Vein endothelial cell (primary cell): ENCODE measurements around a stretch of chr22.

DNA sequence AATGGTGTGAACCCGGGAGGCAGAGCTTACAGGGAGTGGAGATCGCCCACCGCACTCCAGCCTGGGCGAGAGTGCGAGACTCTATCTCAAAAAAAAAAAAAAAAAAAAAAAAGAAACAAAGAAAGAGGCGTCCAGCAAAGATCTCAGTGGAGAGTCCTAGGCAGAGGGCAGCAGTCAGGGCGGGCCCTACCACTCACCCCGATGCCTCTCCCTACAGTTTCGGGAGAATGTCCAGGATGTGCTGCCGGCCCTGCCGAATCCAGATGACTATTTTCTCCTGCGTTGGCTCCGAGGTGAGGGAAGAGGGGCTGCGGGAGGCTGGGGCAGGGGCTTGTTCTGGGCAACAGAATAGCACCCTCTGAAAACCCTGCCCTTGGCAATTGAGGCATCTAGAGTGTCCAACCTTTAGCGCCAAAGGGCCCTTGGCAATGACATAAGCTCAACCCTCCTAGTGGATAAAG is 2.6 kb downstream of the SEC14L2 start:
- CAGE, long polyA plus RNA = no peak

DNA sequence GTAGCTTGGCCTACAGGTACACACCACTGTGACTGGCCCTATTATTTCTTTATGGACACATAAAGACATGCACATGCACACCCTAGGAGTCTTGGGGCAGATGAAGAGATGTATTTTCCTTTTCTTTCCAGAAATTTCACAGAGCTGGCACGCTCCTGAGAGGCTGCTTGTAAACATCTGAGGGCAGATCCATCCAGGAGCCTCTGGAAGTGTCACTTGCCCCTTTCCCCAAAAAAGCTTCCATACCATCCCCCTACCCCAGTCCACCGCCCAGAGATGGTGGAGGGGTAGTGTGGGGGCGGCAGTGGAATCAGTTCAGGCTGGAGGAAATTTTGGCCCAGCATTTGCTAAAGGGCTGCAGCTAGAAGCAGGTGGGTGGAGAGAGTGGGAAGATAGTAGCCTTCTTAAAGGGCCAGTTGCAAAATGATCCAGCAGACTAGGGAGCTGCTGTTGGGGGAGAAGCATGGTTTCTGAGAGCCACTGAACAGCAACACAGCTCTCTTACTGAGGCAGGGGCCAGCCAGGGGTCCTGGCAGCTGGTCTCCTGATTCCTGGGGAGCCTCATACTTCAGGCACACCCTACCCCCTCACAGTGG is 5.1 kb downstream of the SEC14L2 start:
- CAGE, long polyA plus RNA = no peak

DNA sequence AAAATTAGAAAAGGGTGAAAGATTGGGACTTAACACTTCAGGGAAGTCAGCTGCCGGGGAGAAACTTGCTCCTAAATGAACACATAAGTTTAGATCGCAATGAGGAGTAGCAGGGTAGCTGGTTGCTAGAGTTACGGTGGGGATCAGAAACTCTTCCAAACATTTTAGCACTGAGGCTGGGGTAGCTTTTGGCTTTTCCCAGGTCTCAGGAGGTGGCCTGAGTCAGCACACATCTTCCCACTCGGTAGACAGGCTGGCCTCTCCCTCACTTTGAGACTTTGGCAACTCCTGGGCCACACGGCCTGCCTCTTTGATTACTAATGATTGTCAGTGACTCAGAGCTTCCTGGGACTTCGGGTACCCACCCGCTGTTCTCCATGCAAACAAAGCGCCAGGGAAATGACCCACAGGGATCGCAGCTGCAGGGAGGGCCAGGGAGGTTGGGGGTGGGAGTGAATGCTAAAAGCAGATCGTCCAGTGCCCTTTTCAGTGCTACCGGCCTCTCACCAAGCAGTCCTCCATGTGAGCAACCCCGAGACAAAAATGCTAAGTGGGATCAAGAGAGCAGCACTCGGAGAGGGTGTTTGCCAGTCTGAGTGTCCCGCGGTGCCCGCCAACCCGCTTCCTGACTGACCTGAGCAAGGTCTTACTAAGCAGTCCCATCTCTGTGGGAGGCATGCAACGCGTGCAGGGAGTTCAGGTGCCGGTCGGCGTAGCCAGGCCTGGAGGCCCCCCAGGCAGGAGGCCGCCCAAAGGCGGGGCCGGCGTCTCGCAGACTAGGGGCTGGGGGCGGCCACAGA is 2.6 kb upstream of the MTFP1 start:
- CAGE, long polyA plus RNA = no peak

DNA sequence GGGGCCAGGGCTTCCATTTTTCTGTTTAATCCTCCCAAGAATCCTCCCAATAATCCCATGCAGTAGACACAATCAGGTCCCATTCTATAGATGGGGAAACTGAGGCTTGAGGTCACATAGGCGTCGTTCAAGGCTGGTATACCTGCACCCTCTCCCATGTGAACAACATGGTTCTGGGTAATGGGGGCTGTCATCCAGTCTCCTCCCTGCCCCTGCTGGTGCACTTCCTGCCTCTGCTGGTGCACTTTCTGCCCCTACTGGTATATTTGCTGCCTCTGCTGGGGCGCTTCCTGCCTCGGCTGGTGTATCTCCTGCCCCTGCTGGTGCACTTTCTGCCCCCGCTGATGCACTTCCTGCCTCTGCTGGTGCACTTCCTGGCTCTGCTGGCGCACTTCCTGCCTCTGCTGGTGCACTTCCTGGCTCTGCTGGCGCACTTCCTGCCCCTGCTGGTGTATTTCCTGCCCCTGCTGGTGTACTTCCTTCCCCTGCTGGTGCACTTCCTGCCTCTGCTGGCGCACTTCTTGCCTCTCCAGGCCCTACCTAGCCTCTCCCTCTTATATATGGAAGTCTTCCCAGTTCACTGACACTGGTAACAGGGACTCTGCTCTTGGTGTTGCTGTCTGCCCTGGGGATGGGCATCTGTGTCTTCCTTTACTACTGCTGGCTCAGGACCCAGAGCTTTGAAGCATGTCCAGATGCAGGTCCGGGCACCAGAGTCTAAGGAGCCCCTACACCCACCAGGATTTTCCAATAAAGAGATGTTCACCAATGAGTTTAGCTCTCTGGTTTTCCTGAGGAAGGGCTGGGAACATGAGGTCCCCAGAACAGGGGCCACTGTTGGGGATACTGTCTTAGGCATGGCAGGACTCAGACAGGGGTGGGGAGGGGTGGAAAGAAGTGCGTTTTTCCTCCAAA is 10.2 kb downstream of the MTFP1 start:
- CAGE, long polyA plus RNA = no peak

DNA sequence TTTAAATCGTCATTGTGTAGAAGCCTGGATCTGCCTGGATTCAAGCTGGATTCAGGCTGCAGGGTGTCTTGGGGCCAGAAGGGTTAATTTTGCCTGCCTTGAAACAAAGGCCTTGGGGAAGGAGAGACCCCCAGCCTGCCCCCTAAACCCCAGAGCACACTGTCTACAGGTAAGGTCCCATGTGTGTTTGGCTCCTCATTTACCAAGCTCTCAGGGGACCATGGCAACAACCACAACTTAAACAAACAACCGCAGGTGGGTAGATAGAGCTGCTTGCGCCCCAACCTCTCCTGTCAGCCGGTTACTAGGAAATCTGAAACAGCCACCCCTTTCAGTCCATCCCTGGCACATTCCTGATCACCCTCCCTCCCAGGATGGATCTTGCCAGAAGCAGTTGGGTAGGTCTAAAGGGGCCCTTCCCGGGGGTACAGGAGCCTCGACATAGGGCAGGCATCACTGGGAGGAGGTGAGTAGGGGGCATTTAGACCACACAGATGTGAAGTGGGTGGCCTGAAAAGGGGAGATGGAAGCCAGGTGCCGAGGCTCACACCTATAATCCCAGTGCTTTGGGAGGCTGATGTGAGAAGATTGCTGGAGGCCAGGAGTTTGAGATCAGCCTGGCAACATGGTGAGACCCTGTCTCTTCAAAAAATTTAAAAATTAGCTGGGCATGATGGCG is 3.3 kb upstream of the SEC14L3 start:
- CAGE, long polyA plus RNA = no peak

GRCh38 chr22:30541804-30542899 is 4.4 kb downstream of the SEC14L6 start:
- CAGE, long polyA plus RNA = no peak

DNA sequence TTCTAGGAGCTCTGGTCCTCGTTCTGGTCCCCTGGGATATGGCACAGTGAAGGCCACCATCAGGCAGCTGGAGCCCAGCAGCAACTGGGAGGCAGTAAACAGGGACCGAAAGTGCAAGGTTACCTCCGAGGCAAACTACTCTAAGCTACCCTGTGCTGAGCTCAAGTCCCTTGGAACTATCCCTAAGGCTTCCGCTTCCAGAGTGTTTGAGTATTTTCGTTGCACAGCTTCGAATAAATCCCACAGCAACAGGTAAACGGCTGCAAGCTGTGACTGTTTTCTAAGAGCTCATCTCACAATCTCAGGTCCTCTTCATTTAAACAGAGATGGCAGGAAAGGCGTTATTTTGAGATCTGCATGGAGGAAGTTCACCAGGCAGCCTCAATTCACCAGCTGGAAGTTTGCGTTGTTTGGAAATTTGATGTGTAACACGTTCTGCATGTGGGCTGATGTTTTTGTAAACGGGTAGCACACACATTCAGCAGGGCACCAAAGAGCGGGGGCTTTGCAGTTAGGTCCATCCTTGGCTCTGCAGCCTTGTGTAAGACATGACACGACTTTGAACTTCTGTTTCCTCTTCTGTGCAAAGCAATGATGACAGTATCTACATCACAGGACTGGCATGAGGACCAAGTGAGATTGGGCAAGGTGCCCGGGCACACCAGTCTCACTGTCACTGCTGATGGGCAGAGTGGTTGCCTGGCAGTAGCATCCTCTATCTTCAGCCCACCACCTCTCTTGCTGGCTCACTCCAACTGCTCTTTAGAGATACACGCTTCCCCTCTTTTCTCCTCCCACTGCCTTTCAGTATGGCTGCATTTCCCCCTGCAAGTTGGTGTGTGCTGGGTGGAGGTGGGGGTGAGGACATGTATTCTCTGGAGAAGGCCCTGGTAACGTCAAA is 3.2 kb downstream of the TCN2 start:
- CAGE, long polyA plus RNA = no peak

- CAGE, long polyA plus RNA = no peak
These were observed 2.4 kb downstream of the DUSP18 start for GRCh38 chr22:30665256-30665674.

- CAGE, long polyA plus RNA = no peak
These were observed 128.4 kb downstream of the OSBP2 start for GRCh38 chr22:30822961-30823513.

DNA sequence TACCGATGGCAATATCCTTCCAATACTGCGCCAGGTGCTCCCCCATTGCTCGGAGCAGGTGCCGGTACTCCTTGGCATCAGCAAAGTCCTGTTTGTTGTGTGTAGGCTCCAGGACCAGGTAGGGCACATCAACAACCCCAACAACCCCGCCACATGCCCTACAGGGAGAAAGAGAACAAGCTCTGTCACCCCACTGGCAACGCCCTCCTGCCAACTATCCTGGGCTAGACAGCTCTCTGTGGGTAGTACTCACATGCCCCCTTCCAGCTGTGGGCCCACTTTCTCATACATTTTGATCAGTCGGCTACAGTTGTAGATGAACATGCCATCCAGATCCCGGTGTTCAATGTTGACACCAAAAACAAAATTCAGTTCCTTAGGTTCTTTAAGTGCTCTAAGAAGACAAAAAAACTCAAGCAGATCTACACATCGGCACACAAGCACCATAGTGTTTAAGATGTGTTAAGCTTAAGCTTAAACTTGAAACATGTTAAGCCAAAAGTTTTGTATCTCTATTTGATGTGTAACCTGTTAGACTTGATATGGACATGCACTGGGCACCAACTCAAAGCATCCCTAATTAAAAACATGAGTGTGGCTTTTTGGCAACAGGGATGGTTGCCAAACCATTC is 30.6 kb downstream of the MORC2 start:
- CAGE, long polyA plus RNA = no peak

DNA sequence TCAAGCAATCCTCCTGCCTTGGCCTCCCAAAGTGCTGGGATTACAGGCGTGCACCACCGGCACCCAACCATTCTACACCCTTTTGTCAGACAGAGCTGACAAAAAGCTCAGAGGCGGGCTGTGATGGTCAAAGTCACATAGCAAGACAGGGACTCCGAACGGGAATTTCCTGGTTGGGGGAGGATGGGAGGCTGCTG is 811 bp downstream of the SELENOM start:
- CAGE, long polyA plus RNA = no peak

DNA sequence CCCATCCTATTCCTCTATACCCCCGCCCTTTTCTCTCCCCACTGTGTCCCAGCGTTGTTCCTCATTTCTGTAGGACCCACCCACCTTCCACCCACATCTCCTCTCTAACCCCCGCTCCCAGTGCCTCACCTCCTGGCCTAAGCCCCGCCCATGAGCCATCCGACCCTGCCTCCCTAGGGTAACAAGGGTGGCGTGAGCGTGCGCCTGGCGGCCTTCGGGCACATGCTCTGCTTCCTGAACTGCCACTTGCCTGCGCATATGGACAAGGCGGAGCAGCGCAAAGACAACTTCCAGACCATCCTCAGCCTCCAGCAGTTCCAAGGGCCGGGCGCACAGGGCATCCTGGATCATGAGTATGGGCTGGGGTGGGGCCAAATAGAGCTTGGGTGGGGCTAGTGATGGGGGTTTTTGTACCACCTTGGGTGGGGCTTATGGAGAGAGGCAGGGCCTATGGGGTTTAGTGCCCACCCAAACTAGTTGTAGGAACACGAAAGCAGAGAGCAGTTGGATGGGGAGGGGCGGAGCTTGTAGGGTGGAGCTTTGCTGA is 4.5 kb downstream of the INPP5J start:
- CAGE, long polyA plus RNA = no peak

DNA sequence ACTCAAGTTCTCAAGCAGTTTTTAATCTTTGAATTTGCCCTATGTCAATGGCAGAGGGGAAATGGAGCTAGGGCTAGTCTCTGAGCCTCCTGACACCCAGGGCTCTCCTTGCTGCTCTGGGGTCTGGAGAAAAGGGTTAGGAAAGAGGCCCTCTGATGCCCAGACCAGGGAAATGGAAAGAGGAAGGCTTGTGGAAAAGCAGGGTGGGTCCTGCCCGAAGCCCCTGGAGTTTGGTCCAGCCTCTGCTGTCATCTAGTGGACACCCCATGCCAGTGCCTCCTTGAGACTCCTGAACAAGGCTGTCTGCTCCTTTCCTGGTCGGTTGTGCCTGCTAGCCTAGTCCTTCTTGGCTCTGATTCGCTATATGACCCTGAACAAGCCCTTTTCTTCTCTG is 8.6 kb upstream of the PLA2G3 start:
- CAGE, long polyA plus RNA = no peak

GRCh38 chr22:31231037-31231672 is 19.1 kb downstream of the LIMK2 start:
- CAGE, long polyA plus RNA = no peak

DNA sequence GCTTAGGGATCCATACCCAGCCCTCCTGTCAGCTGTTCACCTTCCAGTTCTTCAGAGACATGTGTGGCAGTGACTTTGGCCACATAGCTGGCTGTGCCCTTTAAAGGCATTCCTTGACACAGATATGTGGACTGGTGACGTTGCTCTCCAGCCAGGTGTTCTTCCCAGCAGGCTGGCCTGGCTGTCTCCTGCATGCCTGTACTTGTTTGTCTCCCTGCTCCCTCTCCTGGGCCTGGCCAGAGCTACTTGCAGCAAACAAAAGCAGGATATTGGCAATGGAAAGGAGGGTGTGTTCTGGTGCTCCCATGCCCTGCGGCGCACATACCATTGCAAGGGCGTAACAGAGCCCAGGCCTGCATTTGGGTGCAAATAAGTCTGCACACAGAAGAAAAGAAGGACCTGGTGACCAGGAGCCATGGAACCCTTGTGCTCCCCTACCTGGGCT is 38.3 kb downstream of the PIK3IP1 start:
- CAGE, long polyA plus RNA = no peak

- CAGE, long polyA plus RNA = no peak
These were observed 2.1 kb downstream of the PIK3IP1 start for GRCh38 chr22:31290221-31290580.

GRCh38 chr22:31400080-31400620 is 746 bp downstream of the DRG1 start:
- CAGE, long polyA plus RNA = no peak

GRCh38 chr22:31497128-31497835 is 946 bp downstream of the SFI1 start:
- CAGE, long polyA plus RNA = no peak

GRCh38 chr22:31620440-31620883 is 41.6 kb downstream of the PISD start:
- CAGE, long polyA plus RNA = no peak

DNA sequence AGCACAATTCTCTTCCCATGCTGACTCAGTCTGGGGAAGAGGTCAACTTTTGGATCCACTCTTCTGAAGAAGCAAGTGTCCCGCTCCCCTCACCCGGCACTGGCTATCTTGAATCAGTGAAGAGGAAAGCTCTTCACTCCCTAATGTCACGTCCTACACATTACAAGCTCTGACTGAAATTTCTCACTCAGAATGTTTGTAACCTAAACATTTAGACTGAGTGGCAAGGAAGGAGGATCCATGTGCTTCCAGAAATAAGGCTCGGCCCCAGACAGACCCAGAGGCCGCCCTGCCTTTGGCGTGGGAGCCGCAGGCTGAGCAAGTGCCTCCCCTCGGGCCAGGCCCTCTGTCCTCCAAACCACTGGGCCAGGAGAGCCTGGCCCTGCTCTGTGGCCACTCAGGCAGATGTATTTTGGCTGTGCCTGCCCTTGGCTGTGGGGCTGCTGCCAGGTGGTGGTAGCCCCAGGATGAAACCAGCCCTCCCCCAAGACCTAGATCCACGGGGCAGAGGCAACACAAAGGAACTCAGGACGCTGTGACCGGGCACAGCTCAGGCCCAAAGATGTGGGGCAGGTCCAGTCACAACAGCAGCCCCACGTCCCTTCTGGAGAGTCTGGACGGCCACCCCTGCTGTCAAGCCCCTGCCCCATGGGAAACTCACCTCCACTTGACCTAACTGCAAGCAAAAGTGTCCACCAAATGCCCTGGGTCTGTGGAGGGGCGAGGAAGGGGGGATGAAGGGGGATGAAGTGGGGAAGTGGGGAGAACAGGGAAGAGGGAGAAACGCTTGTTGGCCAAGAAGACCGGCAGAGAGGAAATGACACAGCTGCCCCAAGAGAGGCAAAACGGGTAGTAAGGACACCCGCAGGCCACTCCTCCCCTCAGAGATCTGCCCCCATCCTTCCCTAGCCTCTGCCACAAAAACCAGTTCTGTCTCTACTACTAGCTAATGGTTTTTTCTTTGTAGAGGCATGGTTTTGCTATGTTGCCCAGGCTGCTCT is 24.0 kb downstream of the PISD start:
- CAGE, long polyA plus RNA = no peak